Metastatic Breast Carcinoma in the Brain (tissue), 10 donors: ENCODE results near the gene IQCA1.

DNA sequence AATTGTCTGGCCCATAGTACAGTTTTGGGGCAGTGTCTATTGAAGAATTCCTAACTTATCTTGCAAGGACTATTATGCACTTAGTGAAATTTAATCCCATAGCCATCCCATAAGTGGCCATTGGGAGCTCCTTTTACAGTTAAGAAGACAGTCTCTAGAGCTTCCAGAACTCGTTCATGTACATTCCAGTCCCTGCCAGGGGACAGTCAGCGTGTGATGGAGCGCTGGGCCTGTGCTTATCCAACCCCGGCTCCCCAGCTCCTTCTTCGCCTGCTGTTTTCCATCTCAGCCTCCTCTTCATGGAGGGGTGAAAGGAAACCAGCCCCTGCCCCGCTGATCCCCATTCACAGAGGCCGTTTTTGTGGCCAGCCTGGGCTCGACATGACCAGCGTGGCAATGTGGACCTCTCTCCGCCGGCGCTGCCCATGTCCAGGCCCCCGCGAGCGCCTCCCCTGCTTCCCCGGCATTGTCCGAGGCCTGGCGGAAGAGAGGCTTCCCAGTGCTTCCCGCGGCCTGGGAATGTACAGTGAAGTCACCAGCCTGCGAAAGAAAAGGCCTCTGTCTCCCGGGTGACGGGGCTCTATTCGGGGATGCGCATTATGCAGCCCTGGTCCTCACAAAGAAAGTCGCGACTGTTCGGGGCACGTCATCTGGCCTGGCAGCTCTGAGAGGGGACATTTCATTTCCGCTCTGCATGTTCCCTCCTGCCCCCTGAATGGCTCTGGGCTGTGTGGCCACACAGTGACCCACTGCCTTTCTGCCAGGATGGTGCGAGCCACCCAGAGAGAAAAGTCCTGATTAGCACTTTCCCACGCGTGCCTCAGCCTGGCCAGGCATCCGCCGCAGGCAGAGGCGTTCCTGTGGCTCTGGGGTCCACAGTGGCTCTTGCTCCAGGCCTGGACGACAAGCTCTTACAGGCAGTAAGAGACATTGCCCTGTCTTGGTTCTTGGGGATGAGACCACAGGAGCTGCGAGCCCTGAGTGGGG lies 109.3 kb upstream of the AGAP1 start:
- PRO-cap, 10 experiments, result peak in 1 of 10 experiments; most common minus-strand start position 468 of the sequence (in 1)

GRCh38 chr2:235418823-235419225 lies 75.0 kb upstream of the AGAP1 start:
- PRO-cap, 10 experiments, result peak in 1 of 10 experiments; most common plus-strand start chr2:235419156 (in 1)

DNA sequence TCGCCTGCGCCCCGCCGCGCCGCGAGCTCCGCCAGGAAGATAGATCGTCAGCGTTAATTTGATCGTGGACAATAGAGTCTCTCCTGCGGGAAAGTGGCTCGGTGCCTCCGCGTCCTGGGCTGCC lies 1.0 kb downstream of the AGAP1 start:
- PRO-cap, 10 experiments, result peak in 1 of 10 experiments; most common minus-strand start position 41 of the sequence (in 1)

- PRO-cap, 10 experiments, result no peak in any of the 10 experiments
Measured at GRCh38 chr2:235535530-235536033, 41.7 kb downstream of the AGAP1 start.

GRCh38 chr2:235666533-235666839 lies 172.6 kb downstream of the AGAP1 start:
- PRO-cap, 10 experiments, result no peak in any of the 10 experiments

- PRO-cap, 10 experiments, result no peak in any of the 10 experiments
Measured at GRCh38 chr2:235689472-235690123, 195.8 kb downstream of the AGAP1 start.

- PRO-cap, 10 experiments, result no peak in any of the 10 experiments
Measured at GRCh38 chr2:235724676-235725523, 231.1 kb downstream of the AGAP1 start.

DNA sequence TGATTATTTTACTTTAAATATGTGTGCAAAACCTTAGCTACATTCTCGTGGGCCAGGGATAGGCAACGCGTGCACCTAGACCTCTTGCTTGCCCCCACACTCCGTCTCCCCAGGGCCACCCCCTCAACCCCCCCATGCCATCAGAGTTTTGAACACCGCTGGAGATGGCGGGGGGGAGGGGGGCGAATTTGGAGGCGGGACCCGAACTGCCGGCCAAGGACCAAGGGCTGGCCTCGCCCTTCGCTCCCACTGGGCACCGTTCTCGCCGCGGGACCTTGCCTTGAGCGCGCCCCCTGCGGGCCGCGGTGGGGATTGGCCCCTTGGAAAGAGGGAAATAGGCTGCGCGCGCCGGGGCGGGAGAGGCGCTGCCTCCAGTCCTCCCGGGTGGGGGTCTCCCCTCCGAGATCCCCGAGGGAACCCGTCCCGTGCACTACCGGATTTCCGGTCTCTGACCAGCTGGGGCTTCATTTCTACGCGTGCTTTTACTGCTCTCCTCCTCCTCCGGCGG lies 9.8 kb upstream of the GBX2 start:
- PRO-cap, 10 experiments, result peak in 1 of 10 experiments; most common plus-strand start position 337 of the sequence (in 1); most common minus-strand start position 261 of the sequence (in 1)

DNA sequence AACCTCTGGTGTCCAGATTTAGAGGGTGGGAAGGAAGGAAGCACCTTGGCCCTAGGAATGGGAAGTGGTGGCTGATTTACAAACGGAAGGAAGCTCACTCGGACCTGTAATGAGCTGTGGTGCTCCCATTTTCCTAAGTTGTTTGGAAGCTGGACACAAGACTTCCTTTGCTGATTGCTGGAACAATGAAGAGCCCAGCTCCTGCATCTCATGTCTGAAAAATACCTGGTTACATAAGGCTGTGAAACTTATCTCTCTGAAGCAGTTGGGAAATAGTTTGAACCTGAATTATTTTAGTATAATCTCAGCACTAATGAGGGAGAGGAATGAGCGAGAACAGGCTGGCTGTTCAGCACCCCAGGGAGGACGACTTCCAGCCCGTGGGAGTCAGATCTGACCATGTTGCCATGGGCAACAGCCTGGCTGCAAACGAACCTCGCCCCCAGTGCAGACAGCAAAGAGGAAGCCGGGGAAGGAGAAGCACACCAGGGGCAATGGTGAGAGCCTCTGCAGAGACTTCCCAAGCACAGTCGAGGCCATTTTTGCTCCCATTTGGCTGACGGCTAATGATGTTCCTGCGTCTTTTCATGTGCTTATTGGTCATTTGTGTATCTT lies 74.5 kb upstream of the ASB18 start:
- PRO-cap, 10 experiments, result no peak in any of the 10 experiments

DNA sequence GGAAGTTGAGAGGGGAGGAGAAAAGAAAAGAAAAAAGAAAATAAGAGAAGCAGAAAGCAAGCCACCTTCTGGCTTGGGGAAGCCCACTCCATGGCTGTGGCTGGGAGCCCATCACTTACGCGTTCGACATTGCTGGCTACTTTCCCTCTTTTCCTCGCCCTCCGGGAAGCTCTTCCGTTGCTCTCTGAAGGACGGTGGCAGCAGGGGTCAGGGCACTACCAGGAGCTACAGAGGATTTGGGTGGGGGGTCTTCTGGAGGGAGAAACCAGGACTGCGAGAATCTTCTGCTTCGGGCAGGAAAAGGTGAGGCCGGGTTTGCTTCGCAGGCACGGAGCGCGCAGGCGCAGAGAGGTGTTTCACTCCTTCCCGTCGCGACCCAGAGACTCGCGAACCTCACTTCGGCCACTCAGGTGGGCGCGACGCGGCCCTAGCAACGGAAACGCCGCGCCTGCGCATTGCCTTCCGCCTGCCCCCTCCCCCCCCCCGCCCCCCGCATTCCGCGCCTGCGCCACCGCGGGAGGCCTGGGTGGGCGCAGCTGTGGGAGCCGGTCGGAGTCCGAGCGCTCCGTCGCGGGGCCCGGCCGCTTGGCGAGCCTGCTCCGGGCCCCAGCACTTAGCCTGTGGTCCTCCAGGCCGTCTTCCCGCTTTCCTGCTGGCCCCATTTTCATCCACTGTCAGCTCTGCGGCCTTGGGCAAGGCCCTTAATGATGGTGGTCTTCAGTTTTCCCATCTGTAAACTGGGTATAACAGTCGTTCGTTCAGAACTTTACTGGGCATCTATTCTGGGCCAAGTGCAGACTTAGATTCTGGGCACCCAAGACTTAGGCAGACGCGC lies at the start of gene IQCA1:
IQCA1 (minus strand) TSS at position 339 of the 835 bp plus-strand sequence.
- PRO-cap, 10 experiments, result peak in 2 of 10 experiments; most common plus-strand start position 519 of the sequence (in 2); most common minus-strand start position 317 of the sequence (in 1)

DNA sequence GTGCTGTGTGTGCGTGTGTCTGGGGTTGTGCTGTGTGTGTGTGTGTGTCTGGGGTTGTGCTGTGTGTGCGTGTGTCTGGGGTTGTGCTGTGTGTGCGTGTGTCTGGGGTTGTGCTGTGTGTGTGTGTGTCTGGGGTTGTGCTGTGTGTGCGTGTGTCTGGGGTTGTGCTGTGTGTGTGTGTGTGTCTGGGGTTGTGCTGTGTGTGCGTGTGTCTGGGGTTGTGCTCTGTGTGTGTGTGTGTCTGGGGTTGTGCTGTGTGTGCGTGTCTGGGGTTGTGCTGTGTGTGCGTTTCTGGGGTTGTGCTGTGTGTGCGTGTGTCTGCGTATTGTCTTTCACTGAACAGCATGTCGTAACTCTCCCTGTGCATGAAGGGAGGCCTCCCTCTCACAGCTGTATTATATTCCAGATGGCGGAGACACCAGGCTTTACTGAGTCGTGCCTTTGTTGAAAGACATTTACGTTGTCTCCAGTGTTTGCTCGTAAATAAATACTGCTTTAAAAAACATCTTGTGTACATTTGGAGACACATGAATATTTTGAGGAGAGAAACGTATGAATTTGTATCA lies 5.8 kb downstream of the ACKR3 start:
- PRO-cap, 10 experiments, result no peak in any of the 10 experiments

DNA sequence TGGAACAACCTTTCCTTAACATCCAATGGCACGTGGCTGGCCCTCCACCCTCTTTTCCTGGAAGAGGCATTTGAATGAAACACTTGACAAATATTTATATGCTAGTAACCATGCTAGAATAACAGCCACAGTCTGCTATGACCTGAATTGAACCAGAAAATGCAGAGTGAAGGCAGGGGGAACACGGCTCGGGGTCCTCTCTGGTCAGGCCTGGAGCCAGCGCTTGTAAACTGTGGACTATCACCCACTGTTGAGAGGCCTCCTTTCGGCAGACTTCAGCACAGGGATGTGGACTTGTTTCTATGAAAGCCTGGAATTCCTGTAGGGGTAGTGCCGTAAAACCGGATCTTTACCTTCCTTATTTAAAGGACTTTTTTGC lies 198.1 kb upstream of the COPS8 start:
- PRO-cap, 10 experiments, result peak in 6 of 10 experiments; most common plus-strand start position 155 of the sequence (in 6)

GRCh38 chr2:237057913-237058578 lies 27.6 kb upstream of the COPS8 start:
- PRO-cap, 10 experiments, result no peak in any of the 10 experiments

- PRO-cap, 10 experiments, result no peak in any of the 10 experiments
Measured at GRCh38 chr2:237122331-237122693, 36.6 kb downstream of the COPS8 start.

DNA sequence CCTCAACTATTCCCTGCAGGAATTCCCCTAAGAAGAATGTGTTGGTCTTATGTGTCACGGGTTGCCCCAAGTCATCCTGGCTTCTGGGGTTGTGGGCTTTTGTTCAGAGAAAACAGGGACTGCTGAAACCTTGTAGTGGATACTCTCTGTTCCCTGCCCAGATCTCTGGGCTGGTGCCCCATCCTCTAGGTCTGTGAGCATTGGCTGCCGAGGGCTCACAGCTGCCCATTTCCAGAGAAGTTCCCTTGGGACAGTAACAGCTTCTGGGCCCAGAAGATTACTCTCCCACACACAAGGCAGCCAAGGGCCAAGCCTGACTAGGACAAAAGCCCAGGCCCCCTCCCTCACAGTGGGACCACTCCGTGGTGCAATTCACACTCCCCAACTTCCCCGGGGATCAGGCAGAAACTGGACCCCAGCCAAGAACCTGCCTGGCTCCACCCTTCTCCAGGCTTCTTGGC lies 137.8 kb downstream of the COPS8 start:
- PRO-cap, 10 experiments, result no peak in any of the 10 experiments

- PRO-cap, 10 experiments, result no peak in any of the 10 experiments
Measured at GRCh38 chr2:237334512-237334992, 79.4 kb downstream of the COL6A3 start.

DNA sequence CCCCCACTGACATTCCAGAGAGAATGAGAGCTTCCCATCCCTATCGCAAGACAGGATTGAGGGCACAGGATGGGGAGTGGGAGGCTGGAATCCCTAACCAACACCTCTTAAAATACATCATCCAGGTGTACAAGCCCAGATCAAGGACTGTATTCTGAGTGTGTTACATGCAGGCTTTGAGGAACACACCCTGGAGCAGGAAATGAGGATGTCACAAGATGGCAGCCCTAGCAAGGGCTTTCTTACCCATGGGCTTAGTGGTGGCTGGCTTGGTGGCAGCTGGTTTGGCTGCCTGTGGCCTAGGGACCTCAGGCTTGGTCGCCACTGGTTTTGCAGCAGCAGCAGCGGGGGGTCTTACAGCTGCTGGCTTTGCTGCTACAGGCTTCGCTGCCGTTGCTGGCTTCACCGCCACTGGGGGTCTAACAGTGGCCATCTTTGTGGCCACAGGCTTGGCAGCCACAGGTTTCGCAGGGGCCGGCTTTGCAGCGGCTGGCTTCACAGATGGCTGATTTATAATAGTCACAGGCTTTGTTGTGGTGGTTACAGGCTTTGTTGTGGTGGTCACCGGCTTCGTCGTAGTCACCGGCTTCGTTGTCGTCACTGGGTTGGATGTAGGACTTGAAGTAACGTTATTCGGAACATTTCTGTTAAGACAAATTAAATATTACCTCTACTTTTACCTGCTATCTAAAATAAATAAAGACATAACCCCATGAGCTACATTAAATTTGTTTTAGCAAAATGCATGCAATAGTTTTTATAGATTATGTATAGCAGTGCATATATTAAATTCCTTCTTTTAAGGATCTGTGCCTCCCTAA lies 77.9 kb downstream of the COL6A3 start:
- PRO-cap, 10 experiments, result no peak in any of the 10 experiments

GRCh38 chr2:237357720-237358144 lies 56.2 kb downstream of the COL6A3 start:
- PRO-cap, 10 experiments, result no peak in any of the 10 experiments

DNA sequence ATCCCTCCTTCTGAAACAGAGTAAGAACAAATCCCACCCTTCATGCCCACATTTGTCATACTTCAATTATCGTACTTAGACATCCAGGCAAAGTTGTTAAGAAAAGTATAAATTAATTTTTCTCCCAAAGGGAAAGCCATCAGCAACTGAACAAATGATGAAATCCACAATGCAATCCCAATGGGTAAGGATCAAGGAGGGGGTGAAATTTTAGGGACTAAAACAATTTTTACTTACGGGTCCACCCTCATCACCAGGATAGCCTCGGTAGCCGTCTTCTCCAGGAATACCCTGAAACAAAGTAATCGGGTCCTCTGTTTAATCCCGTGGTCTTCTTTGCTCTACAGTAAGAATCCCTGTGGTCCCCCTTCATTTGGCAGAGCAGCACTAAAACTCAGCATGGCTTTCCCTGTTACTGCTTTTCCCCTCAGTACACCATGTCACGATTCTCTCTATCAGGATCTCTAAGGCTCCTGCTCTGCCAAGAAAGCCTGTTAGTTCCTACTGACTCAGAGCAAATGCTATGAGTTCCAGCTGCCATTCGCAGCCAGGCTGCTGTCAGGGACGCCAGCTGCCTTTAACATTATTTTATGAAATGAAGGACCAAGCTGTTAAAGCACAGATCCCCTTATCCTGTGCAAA lies 53.0 kb downstream of the COL6A3 start:
- PRO-cap, 10 experiments, result no peak in any of the 10 experiments

DNA sequence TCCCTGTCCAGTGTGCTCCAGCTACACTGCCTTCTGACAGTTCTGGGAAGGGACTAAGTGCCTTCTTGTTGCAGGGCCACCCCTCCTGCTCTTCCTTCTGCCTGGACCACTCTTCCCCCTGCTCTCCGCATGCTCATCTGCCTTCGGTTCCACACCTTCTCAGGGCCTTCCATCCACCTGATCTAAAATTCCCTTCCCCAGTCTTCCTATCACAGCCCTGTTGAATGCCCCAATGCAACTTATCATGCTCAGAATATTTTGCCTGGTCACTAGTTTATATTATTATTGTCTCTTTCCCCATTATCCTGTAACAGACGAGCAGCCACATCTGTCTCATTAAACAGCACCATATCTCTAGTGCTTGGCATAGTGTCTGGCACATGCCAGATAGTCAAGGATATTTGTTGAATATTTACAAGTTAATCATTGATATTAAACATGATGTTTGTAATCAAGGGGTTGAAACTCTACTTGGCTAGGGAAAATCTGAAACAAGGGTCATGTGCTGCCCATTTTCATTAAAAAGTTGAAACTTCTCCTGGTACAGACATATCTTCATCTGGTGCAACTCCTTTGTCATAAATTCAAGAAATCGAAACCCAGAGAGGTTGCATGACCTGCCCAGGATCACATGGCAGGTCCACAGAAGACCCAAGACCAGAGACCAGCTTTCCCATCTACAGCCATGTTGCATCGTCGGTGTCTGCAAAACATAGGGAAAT lies 28.9 kb downstream of the COL6A3 start:
- PRO-cap, 10 experiments, result no peak in any of the 10 experiments